Bronchial lymph node (tissue), 1 donor: ENCODE measurements around a stretch of chr12.

DNA sequence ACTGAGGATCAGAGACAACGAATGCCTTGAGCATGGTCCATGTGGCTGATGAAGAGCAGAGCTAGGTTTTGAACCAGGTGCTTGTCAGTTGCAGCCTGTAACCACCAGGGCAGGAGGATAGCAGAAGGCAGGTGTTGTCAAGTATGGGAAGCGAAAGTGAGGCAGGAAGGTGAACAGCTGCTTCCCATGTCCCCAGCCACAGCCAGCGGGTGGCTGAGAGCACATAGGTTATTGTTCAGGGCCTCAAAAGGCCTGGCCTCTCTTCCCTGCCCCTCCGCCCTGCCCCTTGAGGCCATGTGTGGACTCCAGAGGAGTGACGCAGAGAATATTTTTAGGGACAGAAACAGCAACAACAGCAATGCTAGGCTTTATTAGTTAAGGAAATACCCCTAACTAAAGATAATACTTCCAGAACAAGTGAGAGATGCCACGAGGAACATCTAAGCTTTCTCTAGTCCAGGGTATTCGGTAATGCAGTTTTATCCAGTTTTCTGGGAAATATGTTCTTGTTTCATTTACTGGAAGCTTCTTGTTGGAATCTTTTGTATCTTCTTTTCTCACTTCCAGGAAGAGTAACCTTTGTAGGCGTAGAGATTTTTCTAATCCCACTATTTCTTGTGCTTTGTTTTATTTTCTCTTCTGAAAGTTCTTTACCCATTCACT, 39.7 kb downstream of the IQSEC3 start:
- PRO-cap: bidirectional peak, plus-strand start at position 411 of the sequence, minus-strand start at position 204 of the sequence

GRCh38 chr12:189001-189416, 24.9 kb downstream of the SLC6A12 start:
- PRO-cap: no peak

DNA sequence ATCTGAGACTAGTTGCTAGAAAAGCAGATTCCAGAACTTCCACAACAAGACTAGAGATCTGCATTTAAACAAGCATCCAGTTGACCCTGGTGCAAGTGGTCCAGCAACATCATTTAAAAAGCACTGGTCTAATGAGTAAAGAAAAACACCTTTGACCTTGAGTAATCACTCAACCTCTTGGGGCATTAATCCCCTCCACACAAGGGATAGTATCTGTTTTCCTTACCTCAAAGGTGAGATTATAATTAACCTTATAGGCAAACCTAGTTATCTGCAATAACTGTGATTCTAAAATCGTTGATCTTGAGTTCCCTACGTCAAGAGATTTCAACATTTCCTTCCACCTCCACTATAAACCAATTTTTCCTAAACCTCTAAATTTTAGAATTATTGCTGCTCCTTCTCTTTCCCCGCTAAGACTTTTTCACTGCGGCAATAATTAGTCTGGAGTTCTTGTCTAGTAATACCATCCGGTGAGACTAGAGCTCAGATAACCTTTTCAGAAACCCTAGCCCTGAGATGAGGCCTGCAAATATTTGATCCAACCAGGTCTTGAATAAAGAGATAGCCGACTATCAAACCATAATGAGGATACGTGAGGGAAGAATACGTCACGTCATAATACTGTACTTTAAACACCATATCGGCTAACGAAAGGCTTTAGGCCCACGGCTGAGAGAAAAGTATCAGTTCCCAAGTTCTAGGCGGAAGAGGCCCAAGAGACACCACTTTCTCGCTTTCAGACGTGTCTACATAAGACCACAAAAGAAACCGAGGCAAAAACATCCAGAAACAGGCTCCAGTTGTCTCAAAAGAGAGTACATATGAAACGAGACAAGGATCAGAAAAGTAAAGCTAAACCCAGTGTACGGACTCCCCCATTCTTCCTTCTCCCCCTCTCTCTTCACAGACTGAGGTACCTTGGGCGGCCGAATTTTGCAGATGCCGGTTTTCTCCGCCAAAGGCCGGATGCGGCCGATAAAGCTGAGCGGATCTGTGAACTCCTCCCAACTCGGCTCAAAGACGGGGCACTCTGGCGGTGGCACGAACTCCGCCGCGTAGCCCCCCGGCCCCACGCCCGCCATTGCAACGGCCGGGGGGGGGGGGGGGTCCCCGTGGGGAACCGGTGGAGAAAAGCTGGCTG, 741 bp downstream of the KDM5A start:
- PRO-cap: unidirectional peak, plus-strand start at position 696 of the sequence

- PRO-cap: no peak
Measured at GRCh38 chr12:510016-510914, 50.5 kb downstream of the B4GALNT3 start.

DNA sequence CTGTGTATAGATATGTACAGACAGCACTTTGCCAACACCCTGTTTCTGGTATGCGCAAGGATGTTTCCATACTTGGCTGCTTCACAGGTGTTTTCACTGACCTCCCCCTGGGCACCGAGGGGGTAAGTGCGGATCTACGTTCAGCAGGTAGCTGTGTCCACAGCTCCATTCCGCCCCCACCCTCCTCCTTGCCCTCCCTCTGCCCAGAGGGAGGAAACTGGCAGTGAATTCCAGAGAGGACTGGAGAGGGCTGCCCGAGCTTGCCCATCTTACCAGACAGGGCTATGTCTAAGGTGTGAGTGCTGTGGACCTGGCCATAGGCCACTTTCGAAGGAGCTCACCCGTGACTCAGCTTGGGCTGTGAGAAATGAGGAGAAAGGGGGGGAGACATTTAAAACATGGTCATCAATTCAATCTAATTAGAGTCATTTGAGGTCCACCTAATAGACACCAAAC, 65.1 kb downstream of the NINJ2 start:
- PRO-cap: no peak

DNA sequence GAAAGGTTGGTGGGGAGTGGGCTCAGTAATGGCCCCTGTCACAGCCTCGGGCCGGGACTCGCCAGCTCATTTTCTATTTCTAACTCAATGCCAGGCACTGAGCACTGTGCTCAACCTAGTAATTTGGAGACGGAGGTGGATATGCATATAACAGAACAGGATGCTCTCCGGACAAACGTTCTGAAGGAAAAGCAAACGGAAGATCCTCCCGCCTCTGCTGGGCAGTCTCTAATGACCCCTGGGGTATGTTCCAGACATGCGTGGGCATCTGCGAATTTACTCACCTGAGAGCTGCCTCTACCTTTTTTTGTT, 32.2 kb downstream of the NINJ2 start:
- PRO-cap: no peak

DNA sequence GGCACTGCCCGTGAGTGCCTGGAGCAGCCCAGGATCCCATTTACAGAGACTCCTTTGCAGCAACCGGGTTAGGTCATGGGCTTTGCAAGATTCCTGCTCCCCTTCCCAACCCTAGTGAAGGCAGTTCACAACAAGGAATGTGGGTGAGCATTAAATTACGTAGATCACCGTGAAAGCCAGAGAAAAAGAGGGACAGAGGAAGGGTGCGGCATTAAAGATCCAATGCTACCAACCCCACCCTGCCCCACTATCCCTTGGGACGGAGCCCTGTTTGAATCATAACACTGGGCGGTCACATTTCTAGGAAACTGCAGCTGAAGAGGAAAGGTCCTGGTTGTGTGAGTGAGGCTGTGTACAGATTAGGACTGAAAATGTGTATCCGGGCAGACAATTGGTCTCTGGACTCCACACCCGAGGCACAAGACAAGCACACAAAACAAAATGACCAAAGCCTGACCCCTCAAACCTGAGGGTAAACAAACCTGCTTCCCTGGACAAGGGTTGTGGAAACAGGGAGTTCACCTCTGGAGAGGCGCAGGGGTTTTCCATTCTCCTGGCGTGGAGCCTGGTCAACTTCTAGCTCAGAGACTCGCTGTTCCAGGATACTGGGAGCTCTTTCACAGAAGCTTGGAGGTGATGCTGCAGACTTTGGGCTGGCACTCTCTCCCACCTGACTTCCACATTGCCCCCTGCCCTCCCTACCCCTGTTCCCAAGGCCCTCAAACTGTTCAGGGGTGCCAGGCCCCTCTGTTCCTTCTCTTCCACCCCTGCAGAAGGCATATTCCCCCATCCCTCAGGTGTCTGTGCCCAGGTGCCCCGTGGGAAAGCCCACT, 16.7 kb downstream of the NINJ2 start:
- PRO-cap: bidirectional peak, plus-strand start at position 619 of the sequence, minus-strand start at position 367 of the sequence

GRCh38 chr12:663733-664130, 487 bp upstream of the NINJ2 start:
- PRO-cap: no peak

GRCh38 chr12:857040-857548, 92.4 kb downstream of the RAD52 start:
- PRO-cap: no peak

- PRO-cap: no peak
Measured at GRCh38 chr12:884947-885561, 64.4 kb downstream of the RAD52 start.

- PRO-cap: no peak
Measured at GRCh38 chr12:909601-910256, 39.8 kb downstream of the RAD52 start.

GRCh38 chr12:915893-916890, 33.3 kb downstream of the RAD52 start:
- PRO-cap: no peak

DNA sequence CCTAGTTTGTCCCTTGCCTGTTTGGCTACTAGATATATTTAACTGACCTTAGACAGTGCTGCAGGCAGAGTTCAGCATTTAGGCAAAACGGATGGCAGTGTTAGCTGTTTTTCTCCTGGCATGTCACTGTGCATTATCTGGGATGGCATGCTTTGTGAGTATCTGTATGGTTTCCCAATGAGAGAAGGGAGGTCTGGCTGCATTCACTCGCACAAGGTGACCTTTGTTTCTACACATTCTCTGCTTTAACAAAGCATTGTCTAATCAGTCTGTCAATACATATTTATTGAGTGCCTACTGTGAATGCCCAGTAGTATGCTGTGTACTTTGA, 63.4 kb downstream of the ERC1 start:
- PRO-cap: no peak

GRCh38 chr12:1500011-1500621, 94.3 kb downstream of the FBXL14 start:
- PRO-cap: no peak

- PRO-cap: no peak
Measured at GRCh38 chr12:1566525-1567140, 27.7 kb downstream of the FBXL14 start.

GRCh38 chr12:1616087-1616971, 12.7 kb upstream of the WNT5B start:
- PRO-cap: no peak

GRCh38 chr12:1660189-1661210, 30.4 kb upstream of the ADIPOR2 start:
- PRO-cap: bidirectional peak, plus-strand start at chr12:1660765, minus-strand start at chr12:1660680

- PRO-cap: no peak
Measured at GRCh38 chr12:1668176-1668375, 22.8 kb upstream of the ADIPOR2 start.

- PRO-cap: no peak
Measured at GRCh38 chr12:1669992-1670854, 20.6 kb upstream of the ADIPOR2 start.

DNA sequence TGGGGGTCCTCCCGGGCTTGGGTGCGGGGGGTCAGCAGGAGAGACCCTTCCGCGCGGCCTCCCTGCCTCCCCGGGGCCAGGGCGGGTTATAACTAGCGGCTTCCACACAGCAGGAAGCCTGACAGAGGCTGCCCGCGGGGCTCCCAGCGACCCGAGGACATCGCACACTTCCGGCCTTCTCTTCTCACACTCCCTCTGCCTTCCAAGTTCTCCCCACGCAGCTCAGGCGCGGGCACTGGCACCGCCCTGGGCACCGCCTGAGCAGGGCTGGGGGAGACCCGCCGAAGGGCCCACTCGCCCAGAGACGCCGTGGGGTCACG, 23.6 kb upstream of the LRTM2 start:
- PRO-cap: unidirectional peak, minus-strand start at position 159 of the sequence